Mesenchymal stem cell of the bone marrow (primary cell): ENCODE results near the genes ETV5, DGKG and AHSG.

DNA sequence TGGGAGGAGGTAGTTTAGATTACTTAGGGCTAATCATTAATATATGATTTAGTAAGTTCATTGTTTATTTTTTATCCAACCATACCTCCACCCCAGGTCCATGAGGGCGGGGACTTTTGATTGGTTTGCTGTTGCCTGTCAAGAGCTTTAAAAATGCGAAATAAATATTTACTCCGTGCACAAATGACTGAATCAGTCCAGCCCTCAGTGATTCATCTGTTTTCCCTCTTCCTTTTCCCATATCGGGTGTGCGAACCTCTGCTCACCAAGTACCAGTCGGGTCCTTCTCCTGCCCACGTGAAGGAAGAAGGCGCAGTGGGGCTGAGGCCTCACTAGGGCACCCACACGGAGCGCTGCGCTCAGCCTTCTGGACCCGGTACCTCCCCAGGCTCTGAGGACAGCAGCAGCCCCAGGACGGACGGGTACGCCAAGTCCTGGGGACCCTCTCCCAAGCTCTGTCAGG is 70.6 kb upstream of the EPHB3 start:
- CAGE, long polyA plus RNA: no peak

DNA sequence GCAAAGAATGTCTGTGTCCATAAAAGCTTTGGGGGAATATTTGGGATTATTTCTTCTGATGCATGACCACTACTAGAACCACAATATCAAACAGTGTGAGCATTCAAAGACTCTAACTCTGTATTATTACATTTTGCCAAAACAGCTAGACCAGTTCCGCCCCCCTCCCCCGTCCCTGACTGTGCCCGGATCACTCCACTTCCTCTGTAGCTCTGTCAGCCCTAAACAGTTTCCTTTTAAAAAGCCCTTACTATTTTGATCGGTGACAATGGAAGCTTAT is 36.7 kb upstream of the EPHB3 start:
- CAGE, long polyA plus RNA: no peak

- CAGE, long polyA plus RNA: no peak
Observed at GRCh38 chr3:184572507-184573365, 11.2 kb downstream of the EPHB3 start.

- CAGE, long polyA plus RNA: no peak
Observed at GRCh38 chr3:184592376-184593438, 31.1 kb downstream of the EPHB3 start.

- CAGE, long polyA plus RNA: no peak
Observed at GRCh38 chr3:184678892-184679529, 32.9 kb downstream of the MAGEF1 start.

DNA sequence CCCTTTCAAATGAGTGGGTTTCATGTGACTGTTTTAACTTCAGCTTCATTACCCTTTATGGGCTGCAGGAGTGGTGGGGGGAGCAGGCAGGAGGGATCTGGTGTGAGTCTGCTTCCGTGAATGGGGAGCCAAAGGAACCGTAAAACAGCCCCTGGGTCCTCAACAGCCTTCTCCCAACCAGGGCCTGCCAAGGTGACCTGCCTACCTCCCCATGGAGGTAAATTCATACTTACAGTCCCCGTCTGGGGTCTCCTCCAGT is 31.2 kb downstream of the MAGEF1 start:
- CAGE, long polyA plus RNA: no peak

DNA sequence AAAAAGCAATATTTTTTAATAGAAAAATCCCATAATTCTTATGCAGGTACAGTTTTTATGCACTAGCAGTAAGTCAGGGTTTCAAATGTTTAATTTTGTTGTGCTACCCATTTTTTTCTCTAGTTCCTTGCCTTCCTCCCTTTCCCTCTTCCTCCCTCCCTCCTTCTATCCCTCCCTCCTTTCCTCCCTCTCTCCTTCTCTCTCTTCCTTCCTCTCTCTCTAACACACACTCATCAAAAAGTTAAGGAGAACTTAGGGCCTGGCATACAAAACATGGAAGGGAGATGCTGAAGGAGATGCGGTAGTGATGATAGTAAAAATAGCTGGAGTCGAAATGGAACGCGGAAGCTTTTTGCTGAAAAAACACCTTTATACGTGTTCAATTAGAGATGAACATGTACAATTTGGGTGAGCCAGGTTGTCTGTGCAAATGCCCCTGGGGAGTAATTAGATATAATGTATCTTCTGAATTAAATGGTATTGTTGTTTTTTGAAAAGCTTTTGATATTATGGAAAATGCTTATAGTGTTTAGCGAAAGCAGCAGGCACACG is 103.9 kb downstream of the VPS8 start:
- CAGE, long polyA plus RNA: no peak

GRCh38 chr3:185335526-185336291 is 27.2 kb upstream of the MAP3K13 start:
- CAGE, long polyA plus RNA: no peak

DNA sequence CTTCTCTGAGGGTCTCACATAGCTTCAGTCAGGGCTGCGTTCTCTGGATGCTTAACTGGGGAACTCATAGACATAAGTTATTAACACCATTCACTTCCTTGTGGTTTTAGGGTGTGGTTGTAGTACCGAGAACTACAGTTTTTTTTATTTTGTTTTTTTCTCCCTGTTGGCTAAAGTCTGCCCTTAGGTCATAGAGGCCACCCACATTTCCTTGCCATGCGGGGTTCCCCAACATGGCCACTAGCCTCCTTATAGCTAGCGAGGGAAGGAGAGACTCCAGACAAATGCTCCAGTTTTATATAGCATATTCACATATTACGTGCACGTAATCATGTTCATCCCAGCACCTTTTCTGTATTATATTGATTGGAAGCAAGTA is 20.1 kb upstream of the MAP3K13 start:
- CAGE, long polyA plus RNA: no peak

DNA sequence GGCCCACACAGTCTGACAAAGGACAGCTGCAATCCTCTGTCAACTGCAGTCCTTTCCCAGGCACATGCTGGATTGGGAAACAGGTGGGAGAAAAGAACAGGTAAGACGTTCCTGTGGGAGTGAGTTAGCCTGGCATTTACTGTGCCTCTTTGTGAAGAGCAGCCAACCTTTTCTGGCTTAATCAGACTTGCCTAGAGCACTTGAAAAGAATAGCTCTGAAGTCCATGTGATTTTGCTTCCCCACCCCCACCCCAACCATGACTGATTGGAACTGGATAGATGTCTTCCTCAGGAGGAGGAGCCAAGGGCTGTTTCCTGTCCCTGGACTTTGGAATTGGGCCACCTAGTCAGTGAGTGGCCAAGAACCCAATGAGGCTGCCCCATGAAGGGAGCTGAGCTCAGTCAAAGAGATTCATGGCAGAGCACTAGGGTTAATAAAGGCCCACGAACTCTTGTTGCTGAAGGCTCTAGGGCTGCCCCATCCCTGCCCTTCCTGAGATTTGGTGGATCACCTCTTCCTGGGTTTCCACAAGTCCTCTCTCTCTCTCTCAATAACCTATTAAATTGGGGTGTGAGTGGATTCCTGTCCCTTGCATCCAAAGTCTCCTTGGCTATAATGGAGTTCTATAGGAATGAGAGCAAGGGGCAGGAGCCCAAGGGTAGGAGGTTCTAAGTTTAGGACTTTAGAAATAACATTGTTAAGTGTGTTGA is 4.8 kb upstream of the TMEM41A start:
- CAGE, long polyA plus RNA: no peak

DNA sequence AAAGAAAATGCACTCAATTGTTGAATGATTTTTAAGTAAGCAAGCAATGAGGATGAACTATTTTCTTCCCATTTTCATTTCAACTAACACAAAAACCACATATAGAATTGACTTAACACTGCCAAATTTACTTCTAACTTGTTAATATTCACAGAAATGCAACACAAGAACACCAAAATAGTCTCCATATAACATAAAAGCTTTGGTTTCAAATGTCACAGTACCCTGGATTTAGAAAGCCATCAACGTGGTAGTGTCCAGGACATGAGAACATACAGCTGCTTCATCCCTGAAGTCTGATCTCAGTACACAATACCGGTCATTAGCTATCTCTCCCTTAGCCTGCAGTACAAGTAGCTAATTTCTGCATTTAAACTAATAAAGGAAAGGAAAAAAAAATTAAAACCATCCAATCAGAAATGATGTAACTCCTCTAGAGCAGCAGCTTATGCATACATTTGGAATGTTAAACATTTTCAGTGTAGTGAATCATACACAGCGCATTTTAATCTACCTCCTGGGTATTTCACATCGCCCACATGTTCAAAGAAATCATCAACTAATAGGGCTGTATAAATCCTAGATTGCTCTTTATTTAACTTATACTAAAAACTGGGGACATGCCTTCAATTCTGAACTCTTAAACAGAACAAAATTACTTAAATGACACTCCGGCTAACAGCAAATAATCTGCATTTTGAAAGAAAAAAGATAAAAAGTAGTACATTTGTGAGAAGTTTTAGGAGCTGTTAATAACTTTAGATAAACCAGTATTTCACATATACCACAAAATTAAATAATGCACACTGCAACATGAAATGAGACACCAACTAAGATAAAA is 3.8 kb downstream of the IGF2BP2 start:
- CAGE, long polyA plus RNA: no peak

GRCh38 chr3:186108257-186109330 is at the start of gene ETV5:
Gene ETV5 (minus strand): TSS chr3:186109089.
- CAGE, long polyA plus RNA: no peak

GRCh38 chr3:186185077-186185448 is 76.2 kb upstream of the ETV5 start:
- CAGE, long polyA plus RNA: no peak

DNA sequence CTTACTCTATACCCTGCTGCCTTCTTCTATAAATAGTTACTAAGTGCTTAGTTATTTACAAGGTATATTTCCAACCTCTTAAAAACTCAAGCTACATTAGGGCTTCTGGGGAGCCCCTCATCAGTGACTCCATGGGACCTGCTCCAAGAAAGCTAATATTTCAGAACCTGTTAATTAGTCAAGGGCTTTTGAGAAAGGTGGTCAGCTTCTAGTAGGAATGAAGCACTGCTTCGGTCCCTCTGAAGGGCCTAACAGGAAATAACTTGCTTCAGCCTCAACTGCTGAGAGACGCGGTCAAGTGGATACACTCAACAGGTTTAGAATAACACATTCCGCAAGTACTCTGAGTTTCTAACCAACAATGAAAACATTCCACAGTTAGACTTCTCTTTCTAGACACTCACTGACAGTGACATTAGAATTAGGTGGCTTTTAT is 125.5 kb downstream of the DGKG start:
- CAGE, long polyA plus RNA: no peak

- CAGE, long polyA plus RNA: no peak
Observed at GRCh38 chr3:186361504-186362599, at the start of gene DGKG. Gene DGKG (minus strand): TSS chr3:186362234.

DNA sequence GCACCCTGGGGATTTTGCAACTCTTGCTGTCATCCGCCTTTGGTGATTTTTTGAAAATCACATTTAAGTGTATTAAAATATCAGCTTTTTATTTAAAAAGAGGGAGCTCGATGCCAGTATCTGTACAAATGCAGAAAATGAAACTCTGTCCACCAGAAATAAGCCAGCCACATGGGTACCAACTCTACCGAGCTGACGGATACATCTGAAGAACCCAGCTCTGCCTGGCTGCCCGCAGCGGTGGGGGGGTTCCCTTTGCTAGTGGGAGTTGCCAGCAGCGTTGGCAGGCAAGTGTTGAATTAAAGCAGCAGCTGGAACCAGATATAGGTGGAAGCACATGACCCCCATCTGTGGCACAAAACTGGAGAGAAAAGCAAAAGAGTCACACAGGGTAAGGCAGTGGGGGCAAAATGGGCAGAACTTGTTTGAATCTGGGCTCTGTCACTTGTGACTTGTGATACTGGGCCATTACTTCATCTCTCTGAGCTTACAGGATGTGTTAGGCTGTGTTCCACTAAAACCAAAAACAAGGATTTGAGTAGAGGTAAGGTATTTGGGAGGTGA is 17.9 kb downstream of the CRYGS start:
- CAGE, long polyA plus RNA: no peak

GRCh38 chr3:186532568-186533204 is 11.5 kb downstream of the CRYGS start:
- CAGE, long polyA plus RNA: no peak

DNA sequence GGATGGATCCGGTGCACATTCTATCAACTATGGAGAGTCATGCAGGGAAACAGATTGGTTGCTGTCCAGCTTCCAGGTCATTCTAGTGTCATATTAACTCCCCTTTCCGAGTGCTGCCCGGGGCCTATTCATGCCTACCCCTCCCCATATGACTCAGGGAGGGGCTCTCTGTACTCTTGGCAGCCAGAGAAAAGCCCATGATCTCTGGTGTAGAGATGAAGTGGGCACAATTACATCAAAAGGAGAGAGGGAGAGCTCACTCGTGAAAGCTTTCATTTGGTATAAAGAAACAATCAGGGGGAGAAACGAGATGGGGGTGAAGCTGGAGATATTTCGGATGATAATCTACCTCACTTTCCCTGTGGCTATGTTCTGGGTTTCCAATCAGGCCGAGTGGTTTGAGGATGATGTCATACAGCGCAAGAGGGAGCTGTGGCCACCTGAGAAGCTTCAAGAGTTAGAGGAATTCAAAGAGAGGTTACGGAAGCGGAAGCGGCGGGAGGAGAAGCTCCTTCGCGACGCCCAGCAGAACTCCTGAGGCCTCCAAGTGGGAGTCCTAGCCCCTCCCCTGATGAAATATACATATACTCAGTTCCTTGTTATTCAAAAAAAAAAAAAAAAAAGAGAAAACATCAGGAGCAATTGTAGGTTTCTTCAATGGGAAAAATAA is 16.1 kb upstream of the AHSG start:
- CAGE, long polyA plus RNA: no peak

GRCh38 chr3:186612528-186613372 is at the start of gene AHSG:
Gene AHSG (plus strand): TSS chr3:186613060.
- CAGE, long polyA plus RNA: no peak

DNA sequence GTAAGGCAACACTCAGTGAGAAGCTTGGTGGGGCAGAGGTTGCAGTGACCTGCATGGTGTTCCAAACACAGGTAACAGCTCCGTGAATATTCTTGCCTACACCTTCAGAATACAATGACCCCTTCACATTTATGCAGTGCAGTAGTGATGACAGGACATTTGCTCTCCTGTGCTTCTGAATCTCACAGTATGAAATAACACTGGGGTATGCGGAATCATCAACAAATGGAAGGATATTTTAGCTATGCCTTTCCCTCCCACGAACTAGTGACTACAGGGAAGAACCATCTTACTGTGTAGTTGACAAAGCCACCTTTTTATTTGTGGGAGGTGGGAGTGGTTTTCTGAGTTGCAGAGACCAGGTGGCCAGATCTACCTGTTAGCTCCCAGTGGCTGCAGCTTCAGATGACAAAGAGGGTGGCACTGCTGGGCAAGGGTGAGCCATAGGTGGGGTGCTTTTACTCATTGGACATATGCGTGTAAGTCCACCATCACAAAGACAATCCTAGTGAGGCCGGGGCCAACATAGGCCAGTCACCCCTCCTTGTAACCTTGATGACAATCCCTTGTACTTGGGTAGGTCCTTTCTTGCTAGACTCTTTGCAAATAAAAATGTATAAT is 7.1 kb downstream of the AHSG start:
- CAGE, long polyA plus RNA: no peak